ENCODE measurements around the genes SPATA32, SPPL2C and STH.

DNA sequence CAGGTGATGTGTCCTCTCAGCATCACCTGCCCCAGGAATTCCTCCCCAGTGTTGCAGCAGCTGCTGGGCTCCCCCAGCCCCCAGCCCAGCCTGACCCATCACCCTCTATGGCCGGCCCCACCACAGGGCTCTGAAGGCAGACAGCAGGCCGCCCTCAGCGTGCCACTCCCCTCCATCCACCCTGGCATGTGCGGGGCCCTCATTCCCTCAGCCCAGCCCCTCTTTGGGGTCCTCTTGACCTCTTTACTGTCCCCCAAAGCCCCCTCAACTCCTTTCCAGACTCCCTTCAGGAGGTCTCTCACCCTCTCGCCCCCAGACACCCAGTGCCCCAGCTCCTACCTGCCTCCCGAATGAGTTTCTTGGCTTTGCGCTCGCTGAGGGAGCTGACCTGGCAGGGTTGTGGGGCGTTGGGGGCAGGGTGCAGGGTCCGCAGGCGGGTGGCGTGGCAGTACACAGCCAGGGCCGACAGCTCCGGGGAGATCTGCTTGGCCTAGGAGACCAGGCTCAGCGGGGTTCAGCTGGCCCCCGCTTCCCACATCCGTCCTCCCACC is 17.5 kb downstream of the PLCD3 start:
- PRO-cap, result no peak

GRCh38 chr17:45122635-45123102 is 9.6 kb downstream of the PLCD3 start:
- PRO-cap, result no peak

- PRO-cap, result no peak
Observed at GRCh38 chr17:45127484-45127777, 4.9 kb downstream of the PLCD3 start.

DNA sequence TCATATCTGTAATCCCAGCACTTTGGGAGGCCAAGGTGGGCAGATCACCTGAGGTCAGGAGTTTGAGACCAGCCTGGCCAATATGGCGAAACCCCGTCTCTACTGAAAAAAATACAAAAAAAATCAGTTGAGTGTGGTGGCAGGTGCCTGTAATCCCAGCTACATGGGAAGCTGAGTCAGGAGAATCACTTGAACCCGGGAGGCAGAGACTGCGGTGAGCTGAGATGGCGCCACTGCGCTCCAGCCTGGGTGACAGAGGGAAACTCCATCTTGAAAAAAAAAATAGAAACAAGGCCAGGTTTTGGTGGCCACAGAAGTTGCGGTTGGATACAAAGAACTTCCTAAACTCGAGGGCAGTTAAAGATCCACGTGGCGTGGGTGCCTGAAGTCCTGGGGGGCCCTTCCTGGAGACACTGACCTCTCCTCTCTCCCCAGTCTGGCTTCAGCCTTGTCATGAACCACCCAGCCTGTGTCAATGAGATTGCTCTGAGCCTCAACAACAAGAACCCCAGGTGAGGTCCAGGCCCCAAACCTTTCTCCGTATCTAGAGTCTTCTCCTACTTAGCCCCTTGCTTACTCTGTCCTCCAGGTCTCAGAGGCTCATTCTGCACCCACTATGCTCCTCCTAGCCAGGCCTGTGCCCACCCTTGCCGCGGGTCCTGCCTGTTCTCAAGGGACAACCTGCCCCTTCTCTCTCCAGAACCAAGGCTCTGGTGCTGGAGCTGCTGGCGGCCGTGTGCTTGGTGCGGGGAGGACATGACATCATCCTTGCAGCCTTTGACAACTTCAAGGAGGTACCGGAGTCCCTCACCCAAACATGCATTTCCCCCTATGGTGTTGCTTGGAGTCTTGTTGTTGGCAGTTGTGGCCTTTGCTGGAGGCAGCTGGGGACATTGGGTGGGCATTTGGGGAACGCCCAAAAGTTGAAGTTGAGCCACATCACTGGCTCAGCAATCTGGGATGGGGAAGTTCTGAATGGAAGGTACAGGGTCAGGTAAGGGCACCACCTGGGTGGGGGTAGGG is 15.5 kb downstream of the FMNL1 start:
- PRO-cap, result no peak

GRCh38 chr17:45261543-45262742 is at the start of gene SPATA32:
SPATA32 (minus strand) TSS chr17:45262094.
- PRO-cap, result no peak

DNA sequence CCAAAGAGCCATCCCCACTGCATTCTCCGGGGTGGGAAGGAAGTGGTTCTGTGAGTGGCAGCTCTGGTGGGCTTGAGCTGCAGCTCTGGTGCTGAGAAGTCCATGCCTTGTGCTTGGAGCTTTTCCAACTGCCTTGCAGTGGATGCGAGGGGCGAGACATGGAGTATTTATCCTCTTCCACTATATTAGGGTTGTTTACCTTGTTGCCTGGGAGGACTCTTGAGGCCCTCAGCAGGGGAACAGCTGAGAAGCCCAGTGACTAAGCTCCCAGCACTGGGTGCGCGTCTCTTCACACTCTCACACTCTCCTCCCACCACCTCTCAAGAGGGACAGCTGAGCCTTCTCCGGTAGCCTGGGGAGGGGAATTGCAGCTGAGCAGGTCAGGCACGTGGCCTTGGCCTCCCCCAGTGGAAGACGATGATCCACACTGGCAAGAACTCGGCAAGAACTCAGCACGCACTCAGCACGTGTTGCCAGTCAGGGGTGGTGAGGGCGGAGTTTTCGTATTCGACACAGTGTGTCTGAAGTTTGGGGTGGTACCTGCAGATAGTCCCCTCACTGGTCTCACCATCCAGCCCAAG is 21.1 kb upstream of the SPATA32 start:
- PRO-cap, result no peak

- PRO-cap, result no peak
Observed at GRCh38 chr17:45288756-45288976, 26.8 kb upstream of the SPATA32 start.

GRCh38 chr17:45307323-45308077 is 9.3 kb downstream of the MAP3K14 start:
- PRO-cap, result no peak

DNA sequence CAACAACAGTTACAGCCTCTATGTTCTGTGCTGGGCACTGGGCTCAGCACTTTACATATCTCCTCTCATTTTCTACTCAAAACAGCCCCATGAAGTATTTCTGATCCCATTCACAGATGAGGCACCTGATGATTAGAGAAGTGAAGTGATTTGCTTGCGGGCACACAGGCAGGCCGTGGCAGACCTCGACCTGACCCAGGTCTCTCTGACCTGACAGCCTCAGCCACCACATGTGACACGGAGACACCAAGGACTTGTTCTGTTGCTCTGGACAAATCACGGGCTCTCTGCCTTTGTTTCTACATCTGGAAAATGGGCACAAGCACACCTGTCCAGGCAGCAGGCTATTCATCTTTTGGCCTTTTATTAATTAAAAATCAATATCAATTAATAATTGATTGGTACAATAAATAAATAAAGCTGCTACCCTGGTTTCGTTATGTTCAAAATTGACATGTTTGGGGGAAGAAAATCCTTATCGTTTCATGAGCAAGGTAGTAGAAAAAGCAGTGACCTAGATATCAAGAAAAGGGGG is 3.4 kb downstream of the MAP3K14 start:
- PRO-cap, result no peak

GRCh38 chr17:45313946-45314719 is 2.7 kb downstream of the MAP3K14 start:
- PRO-cap, result unidirectional peak, plus-strand start at chr17:45314640

- PRO-cap, result no peak
Observed at GRCh38 chr17:45320830-45321364, 4.1 kb upstream of the MAP3K14 start.

DNA sequence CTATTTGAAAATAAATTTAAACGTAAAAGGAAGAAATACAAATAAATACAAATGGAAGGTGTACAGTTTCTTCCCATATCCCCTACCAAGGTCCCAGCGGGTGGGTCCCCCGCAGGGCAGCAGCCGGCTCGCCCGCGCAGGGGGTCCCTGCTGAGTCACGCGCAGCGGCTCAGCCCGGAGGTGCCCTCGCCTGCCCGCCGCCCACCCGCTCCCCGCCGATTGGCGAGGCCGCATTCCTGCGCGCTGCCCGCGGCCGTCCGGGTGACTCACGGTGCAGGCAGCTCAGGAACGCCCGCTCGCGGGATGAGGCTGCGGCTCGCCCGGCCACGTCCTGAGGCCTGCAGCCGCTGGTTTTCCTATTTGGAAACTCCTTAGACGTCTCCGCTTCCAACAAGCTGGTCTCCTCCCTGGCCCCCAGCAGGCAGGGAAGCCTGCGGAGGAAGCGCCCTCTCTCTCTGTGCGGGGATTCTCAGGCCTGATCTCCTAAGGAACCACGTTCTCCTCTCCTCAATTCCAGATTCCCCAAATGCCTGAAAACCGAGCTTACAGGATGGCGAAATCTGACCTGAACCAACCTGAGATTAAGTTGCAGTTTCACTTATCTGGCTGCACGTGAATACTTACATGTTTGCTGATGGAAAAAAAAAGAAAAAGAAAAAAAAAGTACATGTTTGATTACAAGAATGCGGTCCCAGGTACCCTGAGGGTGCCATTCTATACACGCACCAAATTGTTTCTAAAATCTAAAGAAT is 54.9 kb upstream of the MAP3K14 start:
- PRO-cap, result bidirectional peak, plus-strand start at position 285 of the sequence, minus-strand start at position 221 of the sequence

DNA sequence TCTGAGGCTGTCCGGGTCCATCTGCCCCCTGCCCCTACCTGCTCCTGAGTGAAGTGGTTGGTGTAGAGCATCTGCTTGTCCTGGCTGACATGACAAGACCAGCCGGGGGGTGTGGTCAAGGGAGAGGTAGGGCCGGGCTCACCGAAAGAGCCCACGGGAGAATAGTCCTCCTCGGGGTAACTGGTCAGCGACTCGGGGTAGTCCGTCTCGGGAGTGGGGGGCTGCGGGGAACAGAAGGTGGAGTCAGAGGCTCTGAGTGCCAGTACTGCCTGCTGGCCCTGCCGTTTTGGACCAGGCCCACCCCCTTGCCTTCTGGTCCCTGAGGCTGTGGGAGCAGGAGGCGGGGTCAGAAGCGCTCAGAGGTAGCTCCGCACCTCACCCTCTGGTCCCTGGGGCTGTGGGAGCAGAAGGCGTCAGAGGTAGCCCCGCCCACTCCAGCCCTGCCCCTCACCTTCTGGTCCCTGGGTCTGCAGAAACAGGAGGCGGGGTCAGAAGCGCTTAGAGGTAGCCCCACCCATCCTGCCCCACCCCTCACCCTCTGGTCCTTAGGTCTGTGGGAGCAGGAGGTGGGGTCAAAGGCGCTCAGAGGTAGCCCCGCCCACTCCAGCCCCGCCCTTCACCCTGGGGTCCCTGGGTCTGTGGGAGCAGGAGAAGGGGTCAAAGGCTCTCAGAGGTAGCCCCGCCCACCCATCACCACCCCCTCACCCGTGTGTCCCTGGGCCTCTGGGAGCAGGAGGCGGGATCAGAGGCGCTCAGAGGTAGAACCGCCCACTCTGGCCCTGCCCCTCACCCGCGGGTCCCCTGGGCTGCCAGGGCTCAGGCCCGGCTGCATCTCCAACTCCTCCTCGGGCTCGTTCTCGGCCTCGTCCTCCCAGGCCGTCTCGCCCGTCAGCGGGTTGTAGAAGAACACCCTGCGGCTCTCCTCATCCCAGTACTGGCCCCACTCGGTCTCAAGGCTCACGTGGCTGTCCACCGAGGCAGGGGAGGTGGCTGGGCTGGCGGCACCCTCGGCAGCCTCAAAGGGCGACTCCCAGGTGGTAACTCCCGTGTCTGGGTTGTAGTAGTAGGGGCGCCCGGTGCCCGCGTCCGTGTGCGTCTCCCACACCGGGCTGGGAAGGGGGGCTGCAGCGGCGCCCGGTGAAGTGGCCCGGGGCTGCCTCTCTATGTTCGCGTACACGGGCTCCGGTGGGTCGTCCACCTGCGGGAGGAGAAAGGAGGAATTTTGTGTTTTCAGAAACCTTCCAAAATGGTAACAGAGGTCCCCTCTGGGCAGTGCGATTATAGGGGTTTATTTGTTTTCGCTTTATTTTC is 27.3 kb downstream of the ARHGAP27 start:
- PRO-cap, result no peak

- PRO-cap, result no peak
Observed at GRCh38 chr17:45440081-45441123, 7.7 kb upstream of the ARHGAP27 start.

DNA sequence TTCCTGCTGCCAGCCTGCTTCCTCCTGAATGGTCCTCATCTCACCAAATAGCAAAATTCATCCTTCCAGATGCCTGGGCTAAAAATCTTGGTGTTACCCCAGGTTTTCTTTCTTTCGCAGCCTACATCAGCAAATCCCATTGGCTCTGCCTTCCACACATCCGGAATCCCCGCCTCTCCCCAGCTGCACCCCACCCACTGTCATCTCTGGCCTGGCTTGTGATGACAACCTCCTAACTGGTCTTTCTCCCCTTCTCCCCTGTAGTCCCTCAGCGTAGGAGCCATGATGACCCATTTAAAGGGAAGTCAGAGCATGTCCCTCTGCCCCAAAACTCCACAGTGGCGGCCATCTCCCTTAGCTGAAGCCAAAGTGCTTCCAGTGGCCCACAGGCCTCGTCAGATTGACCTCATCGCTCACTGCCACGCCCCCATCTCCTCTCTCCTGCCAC is 22.9 kb upstream of the ARHGAP27 start:
- PRO-cap, result no peak

DNA sequence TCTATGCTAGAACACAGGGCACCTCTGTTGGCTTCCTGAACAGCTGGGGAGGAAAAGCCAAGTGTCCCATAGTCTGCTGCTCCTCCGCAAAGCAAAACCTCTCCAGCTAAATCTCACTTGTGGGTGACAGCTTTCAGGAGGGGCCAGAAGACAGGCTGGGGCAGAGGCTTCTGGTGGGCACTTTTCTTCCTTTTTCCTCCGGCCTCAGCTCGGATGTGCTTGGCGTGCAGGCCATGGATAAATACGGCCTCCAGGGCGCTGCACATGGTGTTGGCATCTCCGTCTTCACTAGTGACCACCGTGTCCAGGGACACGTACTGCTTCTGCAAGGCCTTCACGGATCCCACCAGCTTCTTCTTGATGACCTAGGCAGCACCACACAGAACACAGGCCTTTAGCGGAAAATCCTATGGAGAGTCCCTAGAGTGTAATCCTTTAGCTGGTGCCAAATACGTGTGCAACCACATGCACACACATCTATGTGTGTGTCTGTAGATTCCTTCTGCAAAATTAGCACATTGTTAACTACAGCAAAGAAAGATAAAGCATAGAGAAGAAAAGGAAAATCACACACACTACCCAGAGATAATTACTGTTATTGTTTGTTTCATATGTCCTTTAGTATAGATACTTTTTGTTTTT is 12.6 kb downstream of the PLEKHM1 start:
- PRO-cap, result no peak

- PRO-cap, result unidirectional peak, plus-strand start at chr17:45620621
Observed at GRCh38 chr17:45620092-45620972, 129.8 kb upstream of the PLEKHM1 start.

GRCh38 chr17:45844607-45844944 is at the start of gene SPPL2C:
SPPL2C (plus strand) TSS chr17:45844881.
- PRO-cap, result no peak

DNA sequence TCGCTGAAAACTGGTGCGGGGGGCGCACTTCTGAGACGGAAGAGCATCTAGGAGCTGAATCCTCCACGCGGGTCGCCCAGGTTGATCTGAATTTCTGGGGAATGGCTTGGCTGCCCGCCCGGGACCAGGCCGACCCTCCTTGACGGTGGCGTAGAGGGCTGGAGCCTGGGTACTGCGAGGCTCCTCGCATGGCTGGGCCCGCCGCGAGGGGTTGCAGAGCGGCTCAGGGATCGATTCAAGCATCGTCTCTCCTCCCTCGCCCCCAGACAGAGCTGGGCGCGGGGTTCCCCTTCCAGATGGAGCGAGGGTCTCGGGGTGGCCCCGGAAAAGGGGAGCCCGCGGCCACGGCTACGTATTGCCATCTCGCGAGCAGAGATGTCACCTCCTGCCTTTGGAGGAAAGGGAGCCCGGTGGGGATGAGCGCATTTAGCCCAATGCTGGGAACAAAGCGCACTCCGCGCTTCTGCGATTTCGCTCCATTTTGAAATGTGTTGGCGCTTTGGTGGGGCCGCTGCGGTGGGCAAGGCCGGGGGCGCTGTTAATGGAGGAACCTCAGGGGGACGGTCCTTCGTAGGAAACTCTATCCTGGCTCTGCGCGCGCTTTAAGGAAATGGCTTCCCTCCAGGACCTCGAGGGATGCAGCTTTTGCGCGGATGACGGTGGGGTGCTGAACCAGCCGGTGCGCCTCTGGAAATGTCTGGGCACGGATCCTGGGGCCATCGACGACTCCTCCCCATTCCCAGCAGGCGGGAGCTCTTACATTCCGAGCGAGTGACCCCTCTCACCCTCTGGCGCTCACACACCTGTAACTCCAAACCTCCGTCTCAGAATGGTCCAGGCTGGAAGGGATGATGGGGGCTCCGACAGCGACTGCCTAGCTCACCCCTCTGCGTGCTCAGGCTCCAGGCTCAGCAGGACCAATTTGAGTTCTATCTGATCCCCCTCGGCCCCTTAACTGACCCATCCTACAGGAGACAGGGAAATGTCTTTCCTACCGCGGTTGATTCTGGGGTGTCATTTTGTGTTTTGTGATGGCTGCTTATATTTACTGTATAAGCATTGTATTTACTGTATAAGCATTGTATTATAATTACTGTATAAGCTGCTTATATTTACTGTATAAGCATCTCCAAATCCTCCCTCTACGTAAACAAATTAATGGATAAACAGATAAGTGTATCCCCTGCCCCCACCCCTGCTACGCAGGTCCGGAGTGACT is 3.0 kb downstream of the MAPT start:
- PRO-cap, result no peak

DNA sequence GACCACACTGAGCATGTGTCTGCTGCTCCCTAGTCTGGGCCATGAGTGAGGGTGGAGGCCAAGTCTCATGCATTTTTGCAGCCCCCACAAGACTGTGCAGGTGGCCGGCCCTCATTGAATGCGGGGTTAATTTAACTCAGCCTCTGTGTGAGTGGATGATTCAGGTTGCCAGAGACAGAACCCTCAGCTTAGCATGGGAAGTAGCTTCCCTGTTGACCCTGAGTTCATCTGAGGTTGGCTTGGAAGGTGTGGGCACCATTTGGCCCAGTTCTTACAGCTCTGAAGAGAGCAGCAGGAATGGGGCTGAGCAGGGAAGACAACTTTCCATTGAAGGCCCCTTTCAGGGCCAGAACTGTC is at the start of gene STH:
Gene STH, plus strand, starts transcription at position 12 of the 357 bp plus-strand sequence.
- PRO-cap, result no peak